T-cell (primary cell): ENCODE results near the gene GOLM1.

GRCh38 chr9:83056230-83056508, 6.8 kb downstream of the RASEF start:
- PRO-cap, 7 experiments = no peak in any of the 7 experiments

DNA sequence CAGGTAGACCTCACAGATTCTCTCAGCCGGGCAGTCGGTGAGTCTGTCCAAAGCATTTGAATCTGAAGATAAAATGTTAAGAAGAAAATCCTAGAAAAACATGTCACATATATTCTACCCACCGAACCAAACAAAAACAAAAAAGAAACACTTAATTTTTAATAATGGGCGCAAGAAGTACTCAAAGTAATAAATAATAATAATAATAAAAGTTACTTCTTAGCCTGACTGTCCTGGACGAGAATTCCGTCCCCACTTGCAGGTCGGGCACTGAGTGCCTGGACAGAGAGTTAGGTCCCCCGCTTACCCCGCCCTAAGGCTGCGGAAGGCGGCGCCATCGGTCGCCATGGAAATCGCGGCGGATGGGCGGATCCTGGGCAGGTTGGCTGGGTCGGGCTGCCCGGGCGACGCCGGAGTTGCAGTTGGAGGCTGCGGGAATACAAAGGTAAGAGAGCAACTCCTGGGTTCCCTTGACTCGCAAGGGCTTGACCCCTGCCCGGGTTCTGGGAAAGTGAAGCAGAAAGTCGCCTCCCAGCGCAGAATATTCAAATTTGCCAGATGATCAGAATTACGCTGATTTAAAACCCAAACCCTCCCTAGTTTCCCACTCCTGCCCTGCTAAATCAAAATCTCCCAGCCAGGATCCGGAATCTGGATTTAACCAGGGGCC, 156.1 kb upstream of the RASEF start:
- PRO-cap, 7 experiments = peak in 1 of 7 experiments; most common plus-strand start position 413 of the sequence (in 1)

DNA sequence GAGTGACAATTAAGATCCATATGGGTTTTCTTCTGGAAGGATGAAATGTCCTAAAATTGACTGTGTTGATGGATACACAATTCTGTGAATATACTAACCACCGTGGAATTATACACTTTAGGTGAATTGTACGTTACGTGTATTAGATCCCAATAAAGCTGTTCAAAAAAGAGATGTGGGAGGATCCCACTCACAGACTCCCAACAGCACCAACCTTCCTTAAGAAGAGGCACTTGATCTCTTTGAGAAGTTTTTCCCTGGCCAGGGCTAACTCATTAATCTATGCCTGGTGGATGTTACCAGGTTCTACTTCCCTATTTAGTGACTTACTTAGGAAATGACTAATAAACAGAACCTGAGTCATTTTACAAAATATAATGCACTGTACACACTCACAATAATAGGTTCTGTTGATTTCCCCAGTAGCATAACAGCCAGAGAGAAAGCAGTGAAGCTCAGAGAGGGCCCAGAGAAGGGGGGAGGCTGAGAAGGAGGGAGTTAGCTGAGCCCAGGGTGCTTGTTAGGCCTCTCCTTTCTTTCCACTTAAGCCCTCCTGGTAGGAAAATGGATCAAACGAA, 27.2 kb downstream of the FRMD3 start:
- PRO-cap, 7 experiments = no peak in any of the 7 experiments

GRCh38 chr9:83657190-83657975, 34.4 kb downstream of the IDNK start:
- PRO-cap, 7 experiments = peak in 1 of 7 experiments; most common minus-strand start chr9:83657296 (in 1)

GRCh38 chr9:83671760-83672757, 35.7 kb downstream of the UBQLN1 start:
- PRO-cap, 7 experiments = no peak in any of the 7 experiments

DNA sequence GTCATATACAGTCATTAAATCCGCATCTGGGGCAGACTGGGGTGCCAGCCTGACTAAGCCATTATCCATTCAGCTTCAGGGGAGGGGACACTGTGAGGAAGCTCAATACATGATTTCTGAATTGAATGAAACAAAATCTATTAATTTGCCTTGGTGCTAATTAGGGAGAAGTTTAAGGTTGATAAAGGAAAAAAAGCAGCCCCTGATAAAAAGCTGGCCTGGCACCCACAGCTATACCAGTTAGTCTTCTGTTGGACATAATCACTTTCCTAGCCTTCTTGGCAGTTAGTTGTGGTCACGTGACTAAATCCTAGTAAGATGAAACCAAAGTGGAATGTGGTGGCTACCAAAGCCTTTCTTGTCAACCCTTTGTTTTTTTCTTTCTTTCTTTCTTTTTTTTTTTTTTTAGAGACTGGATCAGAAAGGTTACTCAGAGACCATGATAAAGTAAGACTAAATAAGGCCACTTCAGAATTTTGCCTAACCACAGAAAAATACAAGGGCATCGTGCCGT, 13.9 kb upstream of the KIF27 start:
- PRO-cap, 7 experiments = no peak in any of the 7 experiments

DNA sequence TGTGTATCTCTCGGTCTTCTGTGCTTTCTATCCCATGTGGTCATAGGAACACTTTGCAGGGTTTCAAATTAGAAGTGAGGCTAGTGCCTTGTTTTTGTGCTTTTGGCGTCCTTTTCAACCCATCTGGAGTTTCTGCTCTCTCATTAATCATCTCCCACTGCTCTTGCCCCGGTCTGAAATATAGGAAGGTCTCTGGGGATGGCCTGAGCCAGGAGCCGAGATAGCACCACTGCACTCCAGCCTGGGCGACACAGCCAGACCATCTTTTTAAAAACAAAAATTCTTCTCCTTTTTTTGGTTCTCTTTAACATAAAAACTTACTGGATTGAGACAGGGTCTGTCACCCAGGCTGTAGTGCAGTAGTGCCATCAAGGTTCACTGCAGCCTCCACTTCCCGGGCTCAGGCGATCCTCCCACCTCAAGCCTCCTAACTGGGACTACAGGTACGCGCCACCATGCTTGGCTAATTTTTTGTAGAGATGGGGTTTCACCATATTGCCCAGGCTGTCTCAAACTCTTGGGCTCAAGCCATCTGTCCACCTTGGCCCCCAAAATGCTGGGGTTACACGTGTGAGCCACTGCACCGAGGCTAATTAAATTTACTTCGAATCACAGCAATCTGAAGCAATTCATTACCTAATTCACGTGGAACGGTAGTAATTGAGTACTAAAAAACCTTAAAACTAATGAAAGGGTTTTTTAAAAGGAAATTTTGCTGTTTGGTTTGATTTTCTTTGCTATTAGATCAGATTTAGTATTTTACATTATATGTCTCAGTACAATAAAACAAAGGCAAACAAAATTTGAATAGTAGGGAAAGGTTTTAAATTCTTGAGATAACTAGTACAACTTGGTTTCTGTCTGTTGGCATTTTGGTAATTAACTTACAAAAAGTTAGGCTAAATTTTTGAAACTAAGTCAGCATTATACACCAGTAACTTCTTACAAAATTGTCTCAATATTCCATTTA, 9.7 kb upstream of the C9orf64 start:
- PRO-cap, 7 experiments = peak in 3 of 7 experiments; most common minus-strand start position 513 of the sequence (in 2)

DNA sequence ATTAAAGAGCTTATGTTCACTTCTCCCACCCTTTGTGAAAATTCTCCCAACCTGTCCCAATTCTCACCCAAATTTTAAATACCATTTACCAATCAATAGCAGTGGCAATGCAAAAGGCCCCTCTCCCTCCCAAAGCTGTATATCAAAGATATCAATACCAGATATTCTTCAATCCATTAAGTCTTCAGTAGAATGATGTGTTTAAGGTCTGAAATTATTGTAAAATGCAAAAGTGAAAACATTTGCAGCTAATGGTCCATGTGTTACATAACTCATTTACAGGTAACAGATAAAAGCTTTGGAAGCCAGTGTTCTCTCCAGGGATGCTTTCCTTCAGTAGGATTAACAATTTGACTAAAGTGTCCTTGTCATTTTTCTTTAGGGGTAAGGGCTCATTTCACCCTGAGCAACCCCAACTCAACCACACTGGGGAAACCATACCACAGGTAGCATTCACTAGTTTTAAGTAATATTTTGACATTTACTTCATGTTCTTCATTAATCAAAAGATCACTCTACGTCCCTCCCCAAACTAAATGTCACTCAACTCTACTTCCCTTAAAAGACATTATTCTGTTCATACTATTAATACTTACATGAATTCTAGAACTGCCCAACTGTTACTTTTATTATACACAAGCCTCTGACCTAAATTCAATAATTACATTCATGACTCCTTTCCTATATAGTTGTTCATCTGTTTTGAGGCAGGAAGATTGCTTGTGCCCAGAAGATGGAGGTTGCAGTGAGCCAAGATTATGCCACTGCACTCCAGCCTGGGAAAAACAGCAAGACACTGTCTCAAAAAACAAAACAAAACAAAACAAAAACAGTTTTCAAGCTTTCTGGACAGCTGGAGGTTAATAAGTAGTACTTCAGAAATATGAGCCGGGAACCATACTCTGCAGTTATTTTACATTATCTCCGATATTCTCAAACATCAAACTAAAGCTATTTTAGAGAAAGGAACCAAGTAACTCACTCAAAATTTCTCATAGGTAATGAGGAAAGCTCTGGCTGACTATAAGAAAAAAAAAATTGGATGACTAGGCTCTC, 10.7 kb upstream of the C9orf64 start:
- PRO-cap, 7 experiments = no peak in any of the 7 experiments

DNA sequence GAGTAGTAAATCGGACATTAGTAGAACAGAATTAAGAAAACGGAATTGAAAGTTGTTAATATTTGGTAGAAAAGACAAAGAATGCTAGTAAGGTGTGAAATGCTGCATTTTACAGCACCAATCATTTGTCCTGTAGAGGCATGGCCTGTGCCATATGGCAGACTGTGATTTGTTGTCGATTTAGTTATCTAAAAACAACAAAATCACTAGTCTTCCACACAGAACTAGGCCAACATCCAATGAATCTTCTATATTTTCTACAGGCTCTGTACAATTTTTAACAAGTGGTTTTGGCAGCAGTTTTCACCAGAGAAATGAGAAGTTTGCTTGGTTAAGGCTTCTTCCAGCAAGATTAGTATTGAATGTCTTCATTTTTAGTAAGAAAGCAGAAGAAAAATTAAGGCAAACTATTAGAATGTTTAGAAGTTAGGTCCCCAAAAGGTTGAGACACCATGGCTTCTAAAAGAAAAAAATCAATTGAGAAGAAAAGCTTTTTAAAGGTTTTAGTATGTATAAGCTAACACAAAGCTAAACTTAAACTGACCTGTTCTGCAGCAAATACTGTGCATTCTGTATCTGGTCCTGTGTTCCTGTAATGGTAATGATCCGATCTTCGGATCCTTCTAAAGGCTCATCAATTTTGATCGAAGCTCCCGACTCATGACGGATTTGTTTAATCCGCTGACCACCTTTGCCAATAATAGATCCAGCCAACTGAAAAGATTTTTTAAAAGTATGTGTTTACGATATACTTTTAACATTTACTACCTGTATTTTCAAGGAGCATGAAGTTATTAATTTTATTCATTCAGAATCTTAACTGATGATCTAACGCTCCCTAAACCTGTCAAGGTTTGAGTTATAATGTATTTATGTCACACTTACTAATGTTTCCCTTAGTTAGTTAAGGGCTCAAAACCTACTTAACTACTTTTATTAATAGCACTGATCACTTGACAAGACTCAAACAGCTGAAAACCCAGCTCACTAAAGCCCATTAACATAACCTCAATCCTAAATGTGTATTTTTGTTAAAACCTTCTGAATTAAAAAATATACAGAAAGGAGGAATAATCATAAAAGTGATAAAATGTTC, 10.0 kb downstream of the HNRNPK start:
- PRO-cap, 7 experiments = peak in 1 of 7 experiments; most common minus-strand start position 720 of the sequence (in 1)

DNA sequence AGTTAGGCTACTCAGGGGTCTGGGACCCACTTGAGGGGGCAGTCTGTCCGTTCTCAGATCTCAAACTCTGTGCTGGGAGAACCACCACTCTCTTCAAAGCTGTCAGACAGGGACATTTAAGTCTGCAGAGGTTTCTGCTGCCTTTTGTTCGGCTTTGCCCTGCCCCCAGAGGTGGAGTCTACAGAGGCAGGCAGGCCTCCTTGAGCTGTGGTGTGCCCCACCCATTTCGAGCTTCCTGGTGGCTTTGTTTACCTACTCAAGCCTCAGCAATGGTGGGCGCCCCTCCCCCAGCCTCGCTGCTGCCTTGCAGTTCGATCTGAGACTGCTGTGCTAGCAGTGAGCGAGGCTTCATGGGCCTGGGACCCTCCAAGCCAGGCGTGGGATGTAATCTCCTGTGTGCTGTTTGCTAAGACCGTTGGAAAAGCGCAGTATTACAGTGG, 133.6 kb upstream of the NTRK2 start:
- PRO-cap, 7 experiments = no peak in any of the 7 experiments

DNA sequence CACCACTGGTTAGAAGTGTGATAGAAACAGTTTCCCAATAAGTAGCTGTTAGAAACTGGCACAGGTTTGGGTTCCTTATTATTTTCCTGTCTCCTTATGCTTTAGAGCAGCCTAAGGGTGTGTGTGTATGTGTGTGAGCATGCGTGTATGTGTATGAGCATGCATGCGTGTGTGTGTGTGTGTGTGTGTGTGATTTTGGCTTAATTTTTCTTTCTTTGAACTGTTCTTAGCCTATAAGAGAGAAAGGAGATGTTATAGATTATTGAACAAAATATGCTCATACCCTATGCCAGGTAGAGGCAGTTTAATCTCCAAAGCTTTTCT, 160.8 kb downstream of the NTRK2 start:
- PRO-cap, 7 experiments = no peak in any of the 7 experiments

- PRO-cap, 7 experiments = no peak in any of the 7 experiments
Observed at GRCh38 chr9:85040536-85041302, 371.2 kb downstream of the NTRK2 start.

DNA sequence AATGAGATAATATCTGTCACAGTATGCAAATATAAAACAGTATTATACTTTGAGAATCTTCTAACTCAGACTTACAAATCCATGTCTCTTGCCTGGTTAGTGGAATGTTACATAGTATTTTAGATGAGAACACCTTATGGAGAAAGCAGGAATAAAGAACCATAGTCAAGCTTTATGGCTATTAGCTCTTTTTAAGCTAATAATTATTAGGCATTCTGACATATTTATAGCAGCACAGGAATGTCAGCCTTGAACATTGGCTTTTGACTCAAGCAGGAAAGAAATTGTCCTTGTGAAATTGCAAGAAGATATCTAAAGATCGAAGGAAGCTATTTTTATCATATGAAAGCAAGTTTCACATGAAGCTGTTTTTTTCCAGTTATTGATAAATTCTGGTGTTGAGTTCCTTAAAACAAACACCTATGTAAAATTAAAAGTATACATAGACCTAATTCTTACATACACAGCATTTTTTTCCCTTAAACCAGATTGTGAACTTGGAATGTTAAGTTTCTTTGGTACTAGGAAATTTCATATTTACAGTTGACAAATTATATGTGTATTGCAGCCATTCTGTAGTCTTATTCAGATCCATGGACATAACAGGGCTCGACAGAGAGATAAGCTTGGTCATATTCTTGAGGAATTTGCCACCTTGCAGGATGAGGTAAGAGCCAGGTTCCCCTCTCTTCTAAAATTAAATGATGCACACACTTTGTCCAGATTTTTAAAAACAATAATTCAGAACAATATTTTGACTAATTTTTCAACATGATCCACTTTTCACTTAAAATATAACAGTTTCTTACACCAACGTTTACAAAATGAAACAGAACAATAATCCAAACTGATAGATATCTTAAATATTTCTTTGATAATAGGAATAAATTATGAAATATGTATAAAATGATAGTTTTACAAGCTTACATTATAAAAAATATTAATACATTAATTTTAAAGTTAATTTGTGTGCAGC, 71.8 kb downstream of the NAA35 start:
- PRO-cap, 7 experiments = no peak in any of the 7 experiments

- PRO-cap, 7 experiments = peak in 1 of 7 experiments; most common plus-strand start chr9:86099355 (in 1); most common minus-strand start chr9:86099564 (in 1)
Observed at GRCh38 chr9:86098474-86099739, at the start of gene GOLM1. Gene GOLM1 (minus strand): TSS chr9:86099558.

GRCh38 chr9:86099740-86100048, 336 bp upstream of the GOLM1 start:
- PRO-cap, 7 experiments = no peak in any of the 7 experiments

DNA sequence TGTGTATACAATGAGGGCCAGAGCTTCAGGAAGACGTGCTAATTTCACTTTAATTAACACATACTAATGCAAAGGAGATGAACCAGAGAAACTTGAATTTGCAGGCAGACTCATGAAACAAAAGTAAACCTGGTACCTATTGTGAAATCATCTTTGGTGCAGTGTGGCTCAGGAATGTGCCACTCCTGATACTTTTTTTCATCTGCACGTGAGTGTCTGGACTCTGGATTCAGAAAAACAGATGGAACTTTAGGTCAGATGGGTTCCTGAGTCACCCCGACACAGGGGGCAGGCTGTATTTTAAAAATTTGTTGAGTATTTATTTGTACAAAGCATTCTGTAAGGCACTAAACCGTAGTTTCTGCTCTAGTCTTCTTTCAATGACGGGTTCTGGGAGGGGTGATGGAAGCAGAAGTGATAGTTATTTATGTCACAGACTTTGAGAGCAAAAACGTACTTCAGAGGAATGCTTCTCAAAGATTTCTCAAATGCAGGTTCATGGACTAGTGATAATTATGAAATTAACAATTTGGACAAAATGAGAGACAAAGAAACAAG, 52.2 kb upstream of the TUT7 start:
- PRO-cap, 7 experiments = no peak in any of the 7 experiments

DNA sequence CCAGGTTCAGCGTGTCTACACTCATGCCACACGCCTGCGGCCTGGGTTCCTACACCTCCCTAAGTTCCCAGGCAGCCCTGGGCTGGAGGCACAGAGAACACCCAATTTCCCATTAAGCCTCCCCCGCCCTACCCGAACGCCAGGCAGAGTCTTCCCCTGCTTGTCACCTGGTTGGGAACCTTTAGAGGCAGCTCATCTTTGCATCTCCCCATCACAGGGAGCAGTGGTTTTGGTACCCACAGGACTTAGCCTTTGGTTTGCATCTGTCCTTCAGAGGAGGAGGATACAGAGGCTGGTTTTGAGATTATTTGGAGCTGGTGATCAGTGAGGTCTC, 196.5 kb downstream of the GAS1 start:
- PRO-cap, 7 experiments = no peak in any of the 7 experiments

DNA sequence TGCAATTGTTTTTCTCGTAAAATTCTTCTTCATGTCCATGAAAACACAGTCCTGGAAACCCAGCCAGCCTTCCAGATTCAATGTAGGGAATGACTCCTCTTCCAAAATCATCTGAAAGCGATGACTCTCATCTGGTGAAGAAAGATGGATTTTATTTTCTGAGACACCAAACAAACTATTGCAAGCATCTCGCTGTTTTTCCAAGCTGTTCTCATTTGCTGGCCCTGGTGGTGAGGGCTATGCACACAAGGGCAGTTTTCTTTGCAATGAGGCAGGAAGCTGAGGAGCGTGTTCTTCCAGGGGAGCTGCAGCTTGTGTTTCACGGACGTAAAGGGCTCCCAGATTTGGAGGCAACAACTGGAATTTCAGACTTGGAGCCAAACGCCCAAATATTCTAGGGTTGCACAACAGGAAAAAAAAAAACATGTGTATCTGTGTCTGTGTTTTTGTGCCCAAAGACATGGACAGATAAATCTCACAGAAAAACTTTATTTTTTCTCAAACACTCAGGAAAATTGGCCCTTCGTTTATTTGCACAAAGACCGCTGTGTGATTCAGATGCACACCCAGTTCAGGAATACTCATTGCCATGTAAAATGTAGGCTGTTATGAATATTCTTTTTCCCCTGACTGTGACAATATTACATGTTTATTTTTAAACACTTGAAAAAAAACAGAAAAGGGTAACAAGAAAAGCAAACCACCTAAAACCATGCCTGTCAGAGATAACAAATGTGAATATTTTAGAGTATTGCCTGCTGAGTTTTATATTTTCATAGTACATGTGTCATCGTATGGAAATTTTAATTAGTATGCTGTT, 151.3 kb downstream of the GAS1 start:
- PRO-cap, 7 experiments = no peak in any of the 7 experiments

GRCh38 chr9:86854954-86855573, 92.2 kb downstream of the GAS1 start:
- PRO-cap, 7 experiments = no peak in any of the 7 experiments

- PRO-cap, 7 experiments = no peak in any of the 7 experiments
Observed at GRCh38 chr9:86983401-86984248, 36.3 kb upstream of the GAS1 start.